Camera-type eye (tissue), 1 donor: Measurements from ENCODE around the genes CD37, ADM5 and PNKP.

DNA sequence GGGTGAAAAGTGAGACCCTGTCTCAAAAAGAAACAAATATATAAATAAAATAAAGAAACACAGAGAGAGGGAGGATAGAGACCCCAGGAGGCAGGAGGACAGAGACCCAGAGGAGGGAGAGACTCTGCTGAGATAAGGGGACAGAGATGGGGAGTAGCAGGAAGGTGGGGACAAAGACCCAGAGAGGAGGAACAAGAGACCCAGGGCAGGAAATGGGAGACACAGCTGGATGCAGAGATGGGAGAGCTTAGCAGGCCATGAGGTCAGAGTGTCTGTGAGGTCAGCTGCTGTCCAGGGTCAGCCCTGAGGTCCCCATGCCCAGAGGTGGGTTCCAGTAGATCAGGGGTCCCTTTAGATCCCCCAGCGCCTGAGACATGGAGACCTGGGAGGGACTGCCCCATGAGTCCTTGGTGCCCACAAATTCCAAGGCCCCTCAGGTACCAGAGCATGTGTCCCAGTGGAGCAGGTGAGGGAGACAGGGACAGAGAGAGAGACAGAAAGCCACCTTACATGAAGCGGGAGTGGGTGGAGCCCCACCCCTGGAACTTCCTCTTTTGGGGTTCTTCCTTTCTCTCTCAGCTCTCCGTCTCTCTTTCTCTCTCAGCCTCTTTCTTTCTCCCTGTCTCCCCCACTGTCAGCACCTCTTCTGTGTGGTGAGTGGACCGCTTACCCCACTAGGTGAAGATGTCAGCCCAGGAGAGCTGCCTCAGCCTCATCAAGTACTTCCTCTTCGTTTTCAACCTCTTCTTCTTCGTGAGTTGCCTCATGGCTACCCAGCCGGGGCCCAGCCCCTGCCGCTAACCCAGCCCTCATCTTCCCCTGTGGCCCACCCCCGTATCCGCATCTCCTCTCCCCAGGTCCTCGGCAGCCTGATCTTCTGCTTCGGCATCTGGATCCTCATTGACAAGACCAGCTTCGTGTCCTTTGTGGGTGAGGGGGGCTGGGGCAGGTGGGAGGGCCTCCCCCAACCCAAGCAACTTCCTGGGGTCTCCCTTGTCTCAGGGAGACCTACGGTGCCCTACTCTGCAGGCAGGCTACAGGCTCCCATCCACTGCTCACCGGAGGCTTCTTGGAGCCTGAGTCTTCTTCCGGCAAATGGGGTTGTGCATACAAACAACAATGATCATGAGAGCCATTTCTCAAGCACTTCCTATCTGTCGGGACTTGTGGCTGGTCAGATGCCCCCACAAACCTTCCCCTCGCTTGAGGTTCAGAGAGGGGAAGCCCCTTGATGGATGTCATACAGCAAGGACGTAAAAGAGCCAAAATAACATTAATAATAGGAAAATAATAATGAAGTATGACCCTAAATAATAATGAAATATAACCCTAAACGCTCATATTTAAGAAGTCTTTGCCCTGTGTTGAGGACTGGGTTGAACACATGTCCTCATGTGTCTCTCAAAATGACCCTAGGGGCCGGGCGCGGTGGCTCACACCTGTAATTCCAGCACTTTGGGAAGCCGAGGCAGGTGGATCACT lies at the start of gene CD37:
Gene CD37, plus strand, starts transcription at position 550 of the 1,482 bp plus-strand sequence.
- RAMPAGE, long total RNA, result start-site peak on the plus strand centred at position 550 of the sequence, 16 bp wide, 7 reads

DNA sequence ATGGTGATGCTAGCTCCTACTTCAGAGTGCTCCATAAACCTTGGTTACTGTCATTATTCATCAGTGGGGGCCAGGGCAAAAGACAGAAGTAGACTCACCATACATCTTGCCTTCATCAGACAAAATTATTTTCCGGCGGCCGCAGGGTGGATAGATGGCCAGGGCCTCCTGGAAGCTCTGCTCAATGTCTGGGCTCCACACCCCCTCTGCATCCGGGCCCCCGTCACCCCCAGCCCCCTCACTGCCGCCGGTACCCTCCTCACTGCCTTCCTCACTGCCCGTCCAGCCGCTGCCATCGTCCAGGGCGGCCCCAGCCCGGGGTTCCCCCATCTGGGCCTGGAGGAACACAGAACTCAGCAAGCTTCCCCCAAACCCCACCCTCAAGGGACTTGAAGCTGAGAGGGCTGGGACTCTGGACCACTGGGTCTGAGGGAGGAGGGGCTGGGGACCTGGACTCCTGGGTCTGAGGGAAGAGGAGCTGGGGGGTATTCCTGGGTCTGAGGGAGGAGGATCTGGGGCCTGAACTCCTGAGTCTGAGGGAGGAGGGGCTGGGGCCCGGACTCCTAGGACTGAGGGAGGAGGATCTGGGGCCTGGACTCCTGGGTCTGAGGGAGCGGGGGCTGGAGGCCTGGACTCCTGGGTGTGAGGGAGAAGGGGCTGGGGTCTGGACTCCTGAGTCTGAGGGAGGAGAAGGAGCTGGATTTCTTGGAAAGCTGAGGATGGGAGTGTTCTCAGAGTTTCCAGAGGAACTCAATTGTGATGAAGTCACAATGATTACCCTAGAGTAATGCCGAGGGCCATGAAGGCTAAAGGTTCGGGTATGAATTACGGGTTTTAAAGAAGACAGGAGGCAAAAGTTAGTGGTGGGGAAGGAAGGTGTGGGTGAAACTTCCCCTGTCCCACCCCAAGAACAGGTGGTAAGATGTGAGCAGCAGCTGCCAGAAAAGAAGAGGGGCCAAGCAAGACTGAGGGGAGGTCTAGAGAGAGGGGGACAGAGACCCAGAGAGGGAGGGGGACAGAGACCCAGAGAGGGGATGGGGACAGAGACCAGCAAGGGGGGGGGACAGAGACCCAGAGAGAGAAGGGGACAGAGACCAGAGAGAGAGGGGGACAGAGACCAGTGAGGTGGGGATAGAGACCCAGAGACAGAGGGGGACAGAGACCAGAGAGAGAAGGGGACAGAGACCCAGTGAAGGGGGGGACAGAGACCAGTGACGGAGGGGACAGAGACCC lies 2.1 kb downstream of the TEAD2 start:
- RAMPAGE, long total RNA, result no peak

GRCh38 chr19:49431412-49431907 lies 6.3 kb downstream of the GFY start:
- RAMPAGE, long total RNA, result no peak

GRCh38 chr19:49438227-49438695 lies 3.1 kb downstream of the SLC17A7 start:
- RAMPAGE, long total RNA, result no peak

DNA sequence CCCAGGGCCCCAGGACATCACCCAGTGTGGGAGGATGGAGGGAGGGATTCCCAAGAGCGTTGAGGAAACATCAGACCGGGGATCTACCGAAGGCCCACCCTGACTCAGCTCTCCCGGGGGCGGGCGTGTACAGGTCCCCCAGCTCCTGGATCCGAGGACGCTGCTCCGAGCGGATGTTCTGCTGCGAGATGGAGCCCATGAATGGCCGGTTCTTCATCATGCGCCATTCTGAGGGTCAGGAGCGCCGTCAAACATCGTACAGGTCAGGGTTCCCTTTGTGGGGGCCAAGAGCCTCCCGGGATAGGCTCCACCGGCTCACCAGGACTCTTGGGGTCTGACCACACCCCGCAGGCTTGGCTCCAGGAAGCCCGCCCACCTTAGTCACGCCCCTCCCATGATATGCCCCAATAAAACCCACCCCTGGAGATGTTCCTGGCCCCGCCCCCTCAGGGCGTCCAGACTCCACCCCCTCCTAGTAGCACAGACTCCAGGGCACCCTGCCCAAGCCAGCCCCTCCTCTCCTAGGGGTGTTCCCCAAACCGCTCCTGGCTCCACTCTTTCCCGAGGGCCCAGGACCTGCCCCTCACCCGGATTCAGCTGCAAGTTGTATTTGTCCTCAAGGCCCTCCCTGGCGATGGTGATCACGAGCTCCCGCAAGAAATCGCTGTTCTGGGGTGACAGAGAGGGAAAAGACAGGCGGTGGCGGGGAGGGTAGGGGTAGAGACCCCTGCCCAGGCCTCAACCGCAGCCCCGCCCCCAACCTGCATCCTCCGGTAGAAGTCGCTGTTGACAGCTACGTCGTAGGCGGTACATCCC lies 4.2 kb downstream of the PIH1D1 start:
- RAMPAGE, long total RNA, result no peak

DNA sequence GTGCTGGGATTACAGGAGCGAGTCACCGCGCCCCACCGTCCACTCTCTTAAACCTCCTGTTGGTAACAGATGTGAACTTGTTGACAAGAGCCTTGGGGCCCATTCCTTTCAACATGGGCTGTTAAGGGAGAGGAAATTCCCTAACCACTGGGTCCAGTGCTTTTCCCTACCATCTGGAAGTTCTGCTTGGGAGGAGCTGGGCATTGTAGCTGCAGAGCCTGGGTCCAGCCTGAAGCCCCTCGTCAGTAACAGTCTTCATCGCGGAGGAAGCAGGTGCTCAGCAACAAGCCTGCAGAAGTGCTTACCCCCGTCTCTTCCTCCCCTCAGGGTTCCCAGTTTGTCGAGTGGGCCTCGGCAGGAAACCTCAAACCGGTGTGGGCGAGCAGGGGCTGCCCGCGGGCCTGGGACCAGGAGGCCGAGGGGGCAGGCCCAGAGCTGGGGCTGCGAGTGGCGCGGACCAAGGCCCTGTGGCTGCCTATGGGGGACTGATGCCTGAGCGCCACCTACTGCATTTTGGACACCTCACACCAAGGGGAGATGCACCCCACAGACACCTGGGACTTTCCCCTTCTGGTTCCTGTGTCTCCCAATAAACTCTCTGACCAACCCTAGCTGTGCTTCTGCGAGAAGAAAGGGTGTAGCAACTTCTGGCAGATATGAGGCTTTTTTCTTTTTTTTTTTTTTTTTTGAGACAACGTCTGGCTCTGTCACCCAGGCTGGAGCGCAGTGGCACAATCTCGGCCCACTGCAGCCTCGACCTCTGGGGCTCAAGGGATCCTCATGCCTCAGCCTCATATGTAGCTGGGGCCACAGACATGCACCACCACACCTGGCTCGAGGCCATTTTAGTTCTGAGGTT lies 3.8 kb upstream of the FLT3LG start:
- RAMPAGE, long total RNA, result no peak

- RAMPAGE, long total RNA, result no peak
Measured at GRCh38 chr19:49489218-49489437, 1.7 kb downstream of the RPL13A start.

GRCh38 chr19:49496595-49496930 lies 329 bp downstream of the RPS11 start:
- RAMPAGE, long total RNA, result no peak

DNA sequence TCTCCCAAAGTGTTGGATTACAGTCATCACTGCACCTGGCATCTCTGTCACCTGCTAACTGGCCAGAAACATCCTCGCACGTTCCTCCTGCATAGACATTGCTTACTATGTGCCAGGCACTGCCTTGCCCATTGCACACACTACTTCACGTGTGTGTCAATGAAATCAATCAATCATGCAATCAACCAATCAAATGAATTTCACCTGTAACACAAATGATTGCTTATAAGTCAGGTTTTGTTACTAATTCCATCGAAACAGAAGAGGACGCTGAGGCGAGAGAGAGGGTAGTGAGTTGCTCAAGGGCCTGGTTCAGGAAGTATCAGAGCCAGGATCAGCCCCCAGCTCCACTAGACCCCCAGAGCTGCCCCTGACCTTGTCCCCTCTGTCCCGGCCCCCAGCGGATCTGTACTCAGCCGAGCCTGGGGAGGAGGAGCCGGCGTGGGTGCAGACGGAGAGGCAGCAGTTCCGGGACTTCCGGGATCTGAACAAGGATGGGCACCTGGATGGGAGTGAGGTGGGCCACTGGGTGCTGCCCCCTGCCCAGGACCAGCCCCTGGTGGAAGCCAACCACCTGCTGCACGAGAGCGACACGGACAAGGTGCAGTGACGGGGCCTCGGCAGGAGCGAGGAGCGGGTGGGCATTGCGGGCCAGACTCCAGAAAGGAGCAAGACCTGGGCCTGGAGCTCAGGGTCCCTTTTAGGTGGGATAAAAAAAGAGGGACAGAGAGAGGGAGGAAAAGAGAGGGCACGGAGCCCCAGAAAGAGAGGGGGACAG lies 14.5 kb downstream of the RCN3 start:
- RAMPAGE, long total RNA, result no peak

DNA sequence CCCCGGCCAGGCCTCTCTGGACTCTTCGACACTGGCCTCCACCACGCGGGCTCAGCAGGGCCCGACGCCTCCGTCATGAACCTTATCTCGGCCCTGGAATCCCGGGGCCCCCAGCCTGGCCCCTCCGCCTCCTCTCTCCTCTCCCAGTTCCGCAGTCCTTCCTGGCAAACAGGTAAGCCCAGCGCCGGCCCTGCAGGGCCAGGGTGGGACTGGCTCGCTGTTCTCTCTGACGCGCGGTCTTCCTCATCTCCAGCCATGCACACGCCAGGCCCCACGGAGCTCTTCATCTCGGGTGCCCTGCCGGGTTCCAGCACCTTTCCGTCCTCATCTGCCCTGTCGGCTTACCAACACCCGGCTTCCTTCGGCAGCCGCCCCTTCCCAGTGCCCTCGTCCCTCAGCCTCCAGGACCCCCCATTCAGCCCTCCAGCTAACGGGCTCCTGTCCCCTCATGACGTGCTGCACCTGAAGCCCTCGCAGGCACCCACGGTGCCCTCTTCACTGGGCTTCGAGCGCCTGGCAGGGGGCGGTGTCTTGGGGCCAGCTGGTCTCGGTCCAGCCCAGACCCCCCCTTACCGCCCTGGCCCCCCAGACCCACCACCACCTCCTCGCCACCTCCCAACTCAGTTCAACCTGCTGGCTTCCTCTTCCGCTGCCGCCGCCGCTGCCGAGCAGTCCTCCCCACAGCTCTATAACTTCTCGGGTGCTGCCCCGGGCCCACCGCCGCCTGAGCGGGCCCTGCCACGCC lies 3.6 kb downstream of the PRR12 start:
- RAMPAGE, long total RNA, result no peak

DNA sequence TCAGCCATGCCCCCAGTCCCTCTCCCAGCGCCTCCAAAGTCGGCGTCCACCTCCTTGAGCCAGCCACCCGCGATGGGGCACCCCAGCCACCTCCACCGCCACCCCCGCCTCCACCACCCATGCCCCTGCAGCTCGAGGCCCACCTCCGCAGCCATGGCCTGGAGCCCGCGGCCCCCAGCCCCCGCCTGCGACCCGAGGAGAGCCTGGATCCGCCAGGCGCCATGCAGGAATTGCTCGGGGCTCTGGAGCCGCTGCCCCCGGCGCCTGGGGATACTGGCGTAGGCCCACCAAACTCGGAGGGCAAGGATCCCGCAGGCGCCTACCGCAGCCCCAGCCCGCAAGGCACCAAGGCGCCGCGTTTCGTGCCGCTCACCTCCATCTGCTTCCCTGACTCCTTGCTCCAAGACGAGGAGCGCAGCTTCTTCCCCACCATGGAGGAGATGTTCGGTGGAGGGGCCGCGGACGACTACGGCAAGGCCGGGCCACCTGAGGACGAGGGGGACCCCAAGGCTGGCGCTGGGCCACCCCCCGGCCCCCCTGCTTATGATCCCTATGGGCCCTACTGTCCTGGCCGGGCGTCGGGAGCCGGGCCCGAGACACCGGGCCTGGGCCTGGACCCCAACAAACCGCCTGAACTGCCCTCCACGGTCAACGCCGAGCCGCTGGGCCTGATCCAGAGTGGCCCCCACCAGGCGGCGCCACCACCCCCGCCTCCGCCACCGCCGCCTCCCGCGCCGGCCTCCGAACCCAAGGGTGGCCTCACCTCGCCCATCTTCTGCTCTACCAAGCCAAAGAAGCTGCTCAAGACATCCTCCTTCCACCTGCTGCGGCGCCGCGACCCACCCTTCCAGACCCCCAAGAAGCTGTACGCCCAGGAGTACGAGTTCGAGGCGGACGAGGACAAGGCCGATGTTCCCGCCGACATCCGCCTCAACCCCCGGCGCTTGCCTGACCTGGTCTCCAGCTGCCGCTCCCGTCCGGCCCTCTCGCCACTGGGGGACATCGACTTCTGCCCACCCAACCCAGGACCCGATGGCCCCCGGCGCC lies 6.1 kb downstream of the PRR12 start:
- RAMPAGE, long total RNA, result no peak

DNA sequence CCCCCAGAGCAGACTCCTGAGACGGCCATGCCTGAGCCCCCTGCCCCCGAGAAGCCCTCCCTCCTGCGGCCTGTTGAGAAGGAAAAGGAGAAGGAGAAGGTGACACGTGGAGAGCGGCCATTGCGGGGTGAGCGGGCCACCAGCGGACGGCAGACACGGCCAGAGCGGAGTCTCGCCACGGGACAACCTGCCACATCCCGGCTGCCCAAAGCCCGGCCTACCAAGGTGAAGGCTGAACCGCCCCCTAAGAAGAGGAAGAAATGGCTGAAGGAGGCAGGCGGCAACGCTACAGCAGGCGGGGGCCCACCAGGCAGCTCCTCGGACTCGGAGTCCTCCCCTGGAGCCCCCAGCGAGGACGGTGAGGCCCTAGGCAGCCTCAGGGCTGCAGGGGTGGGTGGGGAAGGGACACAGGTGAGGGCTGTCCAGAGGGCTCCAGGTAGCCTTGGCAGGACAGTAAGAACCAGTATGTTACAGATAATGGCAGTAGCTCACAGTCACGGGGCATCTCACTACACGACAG lies 24.0 kb downstream of the RRAS start:
- RAMPAGE, long total RNA, result no peak

DNA sequence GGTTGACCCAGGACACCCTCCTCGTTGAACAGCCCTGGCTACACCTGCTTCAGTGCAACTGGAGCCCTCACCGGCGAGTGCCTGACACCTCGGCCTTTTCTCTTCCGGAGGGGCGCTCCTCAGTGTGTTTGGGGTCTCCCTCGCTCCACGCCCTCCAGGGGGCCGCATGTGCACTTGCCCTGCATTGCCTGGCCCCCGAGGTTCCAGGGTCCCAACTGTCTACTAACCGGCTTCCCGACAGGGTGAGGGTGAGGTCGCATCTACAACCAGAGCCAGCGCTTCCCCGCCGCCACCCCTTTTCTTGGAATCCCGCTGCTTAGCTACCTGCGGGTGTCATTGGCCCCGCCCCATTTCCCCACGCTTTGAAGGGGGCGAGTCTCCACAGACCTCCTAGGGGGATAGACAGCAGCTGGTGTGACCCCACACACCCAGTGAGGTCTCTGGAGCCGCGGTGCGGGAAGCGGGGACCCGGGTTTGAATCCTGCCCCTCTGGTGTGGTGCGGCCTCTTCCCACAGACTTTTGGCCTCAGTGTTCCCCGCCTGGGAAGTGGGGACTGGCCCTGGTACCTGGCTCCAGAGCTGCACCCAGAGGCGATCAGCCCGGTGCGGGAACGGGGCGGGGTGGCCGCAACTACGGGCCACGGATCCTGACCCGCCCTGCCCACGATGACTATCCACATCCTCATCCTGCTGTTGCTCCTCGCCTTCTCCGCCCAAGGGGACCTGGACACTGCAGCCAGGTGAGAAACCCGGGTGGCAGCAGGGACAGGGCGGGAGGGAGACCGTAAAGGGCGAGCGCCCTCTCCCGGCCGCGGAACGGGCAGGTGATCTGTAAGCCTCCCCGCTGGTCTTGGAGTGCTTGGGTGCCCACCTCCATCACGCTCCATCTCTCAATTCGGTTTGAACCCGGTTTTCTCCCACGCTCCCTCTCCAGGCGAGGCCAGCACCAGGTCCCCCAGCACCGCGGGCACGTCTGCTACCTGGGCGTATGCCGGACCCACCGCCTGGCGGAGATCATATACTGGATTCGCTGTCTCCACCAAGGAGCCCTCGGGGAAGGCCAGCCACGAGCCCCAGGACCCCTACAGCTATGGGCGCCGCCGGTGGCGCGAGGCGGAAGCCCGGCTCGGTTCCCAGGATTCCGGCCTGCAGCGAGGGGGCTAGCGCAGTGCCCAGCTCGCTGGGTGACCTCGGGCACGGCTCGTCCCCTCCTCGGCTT lies at the start of gene ADM5:
Gene ADM5, plus strand, starts transcription at position 423 of the 1,219 bp plus-strand sequence.
- RAMPAGE, long total RNA, result no peak

- RAMPAGE, long total RNA, result no peak
Measured at GRCh38 chr19:49866849-49867751, at the start of gene PNKP. Gene PNKP, minus strand, starts transcription at chr19:49867576.

DNA sequence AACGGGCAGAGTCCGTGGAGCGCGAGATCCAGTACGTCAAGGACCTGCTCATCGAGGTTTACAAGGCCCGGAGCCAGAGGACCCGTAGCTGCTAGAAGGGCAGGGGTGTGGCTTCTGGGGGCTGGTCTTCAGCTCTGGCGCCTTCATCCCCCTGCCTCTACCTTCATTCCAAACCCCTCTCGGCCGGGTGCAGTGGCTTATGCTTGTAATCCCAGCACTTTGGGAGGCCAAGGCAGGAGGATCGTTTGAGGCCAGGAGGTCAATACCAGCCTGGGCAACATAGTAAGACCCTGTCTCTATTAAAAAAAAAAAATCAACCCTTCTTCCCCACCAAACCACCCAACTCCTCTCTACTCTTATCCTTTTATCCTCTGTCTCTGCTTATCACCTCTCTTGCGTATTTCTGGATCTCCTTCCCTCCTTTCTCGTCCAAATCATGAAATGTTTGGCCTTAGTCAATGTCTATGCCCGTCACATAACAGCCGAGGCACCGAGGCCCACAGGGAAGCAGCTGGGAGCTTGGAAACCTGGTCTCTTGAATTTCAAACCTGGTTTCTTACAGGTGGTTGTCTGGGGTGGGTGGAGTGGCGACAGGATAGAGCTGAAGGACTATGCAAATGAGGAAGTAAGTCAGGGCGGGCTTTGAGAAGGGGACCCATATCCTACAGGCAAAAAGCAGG lies 3.8 kb upstream of the NUP62 start:
- RAMPAGE, long total RNA, result no peak

GRCh38 chr19:50147308-50148637 lies 15.3 kb downstream of the IZUMO2 start:
- RAMPAGE, long total RNA, result no peak

GRCh38 chr19:50167209-50167879 lies 4.3 kb upstream of the IZUMO2 start:
- RAMPAGE, long total RNA, result no peak

DNA sequence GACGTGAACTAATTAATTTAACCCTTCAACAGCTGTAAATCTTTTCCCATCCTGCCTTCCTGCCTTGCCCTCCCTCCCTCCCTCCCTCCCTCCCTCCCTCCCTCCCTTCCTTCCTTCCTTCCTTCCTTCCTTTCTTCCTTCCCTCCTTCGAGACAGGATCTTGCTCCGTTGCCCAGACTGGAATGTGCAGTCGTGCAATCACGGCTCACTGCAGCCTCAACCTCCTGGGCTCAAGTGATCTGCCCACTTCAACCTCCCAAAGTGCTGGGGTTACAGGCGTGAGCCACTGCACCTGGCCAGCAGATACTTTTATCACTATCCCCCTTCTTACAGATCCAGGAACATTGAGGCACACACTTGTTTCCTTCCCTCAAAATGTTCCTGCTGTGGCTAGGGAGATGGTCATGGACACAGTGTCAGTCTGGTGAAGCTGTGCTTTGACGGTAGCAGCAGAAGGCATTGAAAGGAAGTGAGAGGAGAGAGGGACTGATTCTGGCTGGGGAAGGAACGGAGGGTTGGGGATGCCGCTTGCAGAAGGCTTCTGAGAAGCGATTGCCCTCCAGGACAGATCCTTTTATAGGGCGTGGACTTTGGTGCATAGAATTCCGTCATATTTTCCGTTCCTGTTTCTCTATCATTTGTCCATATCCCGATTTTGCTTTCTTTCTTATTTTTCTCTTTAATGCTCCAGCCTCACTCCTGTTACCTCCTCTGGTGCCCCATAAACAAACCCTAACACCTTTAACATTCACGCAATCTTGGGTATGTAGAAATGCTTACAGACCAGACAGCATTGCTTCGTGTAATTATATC lies 14.2 kb upstream of the MYH14 start:
- RAMPAGE, long total RNA, result no peak

DNA sequence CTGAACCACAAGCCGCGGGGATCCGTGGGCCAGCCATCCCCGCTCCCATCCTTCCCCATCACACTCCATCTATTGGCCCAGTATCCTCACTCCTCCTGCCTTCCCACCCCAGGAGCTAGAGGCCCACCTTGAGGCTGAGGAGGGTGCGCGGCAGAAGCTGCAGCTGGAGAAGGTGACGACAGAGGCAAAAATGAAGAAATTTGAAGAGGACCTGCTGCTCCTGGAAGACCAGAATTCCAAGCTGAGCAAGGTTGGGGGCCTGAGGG lies 57.9 kb downstream of the KCNC3 start:
- RAMPAGE, long total RNA, result no peak

GRCh38 chr19:50315750-50316432 lies 13.3 kb downstream of the KCNC3 start:
- RAMPAGE, long total RNA, result no peak